ENCODE measurements around the genes OR7A17, OR7C2 and CYP4F22.

GRCh38 chr19:14561733-14562736 lies 9.8 kb downstream of the NDUFB7 start:
- PRO-cap, result bidirectional peak, plus-strand start at chr19:14562195, minus-strand start at chr19:14561957
- RAMPAGE, long total RNA, 4 experiments, result no peak in any of the 4 experiments

GRCh38 chr19:14622026-14622516 lies 39.2 kb downstream of the CLEC17A start:
- PRO-cap, result no peak
- RAMPAGE, long total RNA, 4 experiments, result no peak in any of the 4 experiments

- PRO-cap, result no peak
- RAMPAGE, long total RNA, 4 experiments, result no peak in any of the 4 experiments
These were observed at the start of gene OR7A17 for GRCh38 chr19:14885862-14886348. OR7A17 (minus strand) TSS chr19:14886132.

DNA sequence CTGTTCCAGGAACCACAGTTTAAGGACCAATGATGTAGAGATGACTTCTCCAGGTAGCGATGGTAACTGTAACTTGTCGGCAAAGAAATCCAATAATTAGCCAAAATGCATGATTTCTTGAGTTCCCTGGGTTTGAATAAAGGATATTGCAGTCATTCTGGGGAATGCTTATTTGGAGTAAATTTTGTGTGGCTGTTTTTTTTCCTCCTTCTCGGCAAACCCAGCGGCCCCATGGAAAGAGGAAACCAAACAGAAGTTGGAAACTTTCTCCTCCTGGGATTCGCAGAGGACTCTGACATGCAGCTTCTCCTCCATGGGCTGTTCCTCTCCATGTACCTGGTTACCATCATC lies at the start of gene OR7C2:
TSS of gene OR7C2 (plus strand) at position 232 of the 351 bp plus-strand sequence.
- PRO-cap, result no peak
- RAMPAGE, long total RNA, 4 experiments, result no peak in any of the 4 experiments

DNA sequence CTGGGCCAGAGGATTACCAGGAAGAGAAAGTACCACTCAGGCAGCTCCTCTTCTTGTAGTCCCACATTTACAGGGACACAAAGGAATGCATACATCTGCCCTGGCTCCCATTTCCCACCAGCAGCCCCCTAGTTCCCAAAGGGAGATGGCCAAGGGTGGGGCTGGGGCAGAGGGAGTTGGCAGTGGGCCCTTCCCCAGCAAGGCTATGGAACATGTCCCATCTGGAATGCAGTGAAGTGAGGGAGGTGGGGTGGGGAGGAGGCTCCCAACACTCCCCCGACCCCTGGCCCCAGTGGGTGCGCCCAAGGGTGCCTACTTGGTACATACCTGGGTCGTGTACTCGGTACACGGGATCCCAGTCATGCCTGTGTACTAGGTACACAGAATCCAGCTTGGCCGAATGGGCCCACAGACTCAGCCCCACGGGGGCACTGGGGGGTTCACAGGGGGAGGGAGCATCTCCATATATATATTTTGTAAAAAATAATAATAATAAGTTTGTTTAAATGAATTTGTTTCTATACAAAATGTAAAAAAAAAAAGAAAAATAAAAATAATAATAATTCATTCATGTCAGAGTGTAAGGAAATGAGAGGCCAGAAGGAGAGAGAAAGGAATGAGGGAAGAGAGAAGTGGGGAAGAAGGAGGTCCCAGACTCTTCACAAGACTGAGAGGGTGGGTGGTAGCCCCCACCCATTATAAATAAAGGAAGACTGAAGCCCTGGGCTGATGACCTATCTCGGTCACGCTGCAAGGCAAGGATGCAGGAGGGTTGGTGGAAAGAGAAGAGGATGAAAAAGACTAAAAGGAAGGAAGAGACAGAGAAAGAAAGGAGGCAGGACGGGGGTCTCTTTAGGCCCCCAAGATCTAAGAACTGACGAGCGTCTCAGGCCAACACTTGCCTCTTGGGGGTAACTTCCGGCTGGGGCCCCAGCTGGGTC lies 34.5 kb upstream of the ILVBL start:
- PRO-cap, result no peak
- RAMPAGE, long total RNA, 4 experiments, result start-site peak on the minus strand in 1 of 4 experiments, centred at positions 290 to 704 of the sequence, 26 to 302 reads per replicate

DNA sequence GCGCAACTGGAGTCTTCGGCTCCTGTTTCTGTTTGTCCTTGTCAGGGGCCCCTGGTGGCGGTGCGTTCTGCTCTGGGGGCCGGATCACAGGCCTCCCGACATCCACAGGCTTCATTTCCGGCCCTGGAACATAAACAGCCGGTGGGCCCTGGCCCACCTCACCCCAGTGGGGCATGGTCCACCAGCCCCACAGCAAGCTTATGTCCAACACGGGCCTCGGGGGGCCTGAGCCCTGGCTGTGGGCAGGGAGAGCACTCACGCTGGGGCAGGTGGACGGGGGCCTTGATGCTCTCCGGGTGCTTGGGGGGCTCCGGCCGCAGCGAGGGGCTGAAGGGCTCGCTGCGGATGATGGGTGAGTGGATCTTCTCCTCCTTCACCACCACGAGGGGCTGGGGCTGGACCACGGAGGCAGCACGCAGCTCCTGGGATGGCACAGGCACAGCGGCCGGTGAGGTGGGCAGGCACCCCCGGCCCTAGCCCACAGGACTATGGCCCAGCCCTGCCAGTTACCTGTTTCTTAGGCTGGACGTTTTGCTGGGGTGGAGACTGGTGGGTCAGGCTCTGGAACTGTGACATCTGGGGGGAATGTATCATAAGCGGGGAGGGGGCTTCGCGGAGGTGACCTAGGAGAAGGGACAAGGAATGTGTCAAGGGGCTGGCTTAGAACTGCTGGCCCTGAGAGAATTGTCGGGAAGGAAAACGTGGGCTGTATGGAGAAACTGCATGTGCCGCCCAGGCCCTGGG lies 7.3 kb upstream of the EPHX3 start:
- PRO-cap, result no peak
- RAMPAGE, long total RNA, 4 experiments, result no peak in any of the 4 experiments

DNA sequence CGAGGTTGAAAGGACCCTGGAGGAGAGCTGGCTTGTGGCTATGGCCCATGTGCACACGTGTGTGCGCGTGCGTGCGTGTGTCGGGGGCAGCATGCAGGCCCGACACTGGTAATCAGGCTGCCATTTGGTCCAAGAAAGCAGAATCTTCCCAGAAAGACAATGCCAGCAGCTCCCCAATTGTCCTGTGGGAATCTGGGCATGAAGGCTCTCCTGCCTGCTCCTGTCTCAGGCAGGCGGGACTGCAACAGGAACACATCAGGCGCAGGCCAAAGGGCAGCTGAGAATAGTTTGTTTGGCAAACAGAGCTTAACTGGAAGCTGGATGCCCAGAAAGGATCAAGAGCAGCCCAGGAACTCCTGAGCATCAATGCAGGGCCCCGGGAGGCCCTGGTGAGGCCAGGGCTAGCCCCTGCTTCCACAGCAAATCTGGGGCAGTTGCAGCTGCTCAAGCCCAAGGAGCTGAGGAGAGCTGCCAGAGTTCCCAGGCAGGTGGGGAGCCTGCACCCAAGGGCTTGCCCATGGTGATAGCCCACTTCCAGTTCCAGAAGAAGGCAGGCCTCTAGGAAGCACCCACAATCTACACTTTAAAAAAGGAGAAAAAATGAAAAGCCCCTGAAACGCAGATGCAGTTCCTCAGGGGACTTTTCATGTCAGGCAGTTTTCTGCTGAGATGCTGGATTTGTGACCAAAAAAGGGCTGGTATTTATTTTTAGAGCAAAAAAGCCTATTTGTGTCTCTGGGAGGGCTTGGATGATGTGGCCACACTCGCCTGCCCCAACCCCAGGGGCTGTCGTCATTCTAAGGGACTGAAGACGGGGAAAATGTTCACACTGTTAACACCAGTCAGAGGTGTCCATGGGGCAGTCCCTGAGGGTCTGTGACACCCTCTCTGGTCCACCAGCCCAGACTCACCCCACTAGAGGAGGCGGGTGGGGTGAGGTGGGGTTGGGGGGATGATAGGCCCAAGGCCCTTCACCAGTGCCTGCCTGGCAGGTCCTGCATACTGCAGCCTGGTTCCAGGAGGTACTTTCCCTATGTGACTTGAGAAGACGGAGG lies 15.6 kb upstream of the EPHX3 start:
- PRO-cap, result bidirectional peak, plus-strand start at position 295 of the sequence, minus-strand start at position 227 of the sequence; bidirectional peak, plus-strand start at position 845 of the sequence, minus-strand start at position 578 of the sequence
- RAMPAGE, long total RNA, 4 experiments, result no peak in any of the 4 experiments

GRCh38 chr19:15254951-15255660 lies 22.9 kb upstream of the EPHX3 start:
- PRO-cap, result no peak
- RAMPAGE, long total RNA, 4 experiments, result start-site peak on the minus strand in 1 of 4 experiments, at chr19:15255373-15255466 at its widest, 8 reads per replicate

- PRO-cap, result no peak
- RAMPAGE, long total RNA, 4 experiments, result no peak in any of the 4 experiments
These were observed 26.6 kb upstream of the EPHX3 start for GRCh38 chr19:15258551-15259555.

GRCh38 chr19:15264334-15265192 lies 32.3 kb upstream of the EPHX3 start:
- PRO-cap, result no peak
- RAMPAGE, long total RNA, 4 experiments, result start-site peak on the minus strand in 1 of 4 experiments, at chr19:15264412-15264703 at its widest, 5 to 8 reads per replicate

DNA sequence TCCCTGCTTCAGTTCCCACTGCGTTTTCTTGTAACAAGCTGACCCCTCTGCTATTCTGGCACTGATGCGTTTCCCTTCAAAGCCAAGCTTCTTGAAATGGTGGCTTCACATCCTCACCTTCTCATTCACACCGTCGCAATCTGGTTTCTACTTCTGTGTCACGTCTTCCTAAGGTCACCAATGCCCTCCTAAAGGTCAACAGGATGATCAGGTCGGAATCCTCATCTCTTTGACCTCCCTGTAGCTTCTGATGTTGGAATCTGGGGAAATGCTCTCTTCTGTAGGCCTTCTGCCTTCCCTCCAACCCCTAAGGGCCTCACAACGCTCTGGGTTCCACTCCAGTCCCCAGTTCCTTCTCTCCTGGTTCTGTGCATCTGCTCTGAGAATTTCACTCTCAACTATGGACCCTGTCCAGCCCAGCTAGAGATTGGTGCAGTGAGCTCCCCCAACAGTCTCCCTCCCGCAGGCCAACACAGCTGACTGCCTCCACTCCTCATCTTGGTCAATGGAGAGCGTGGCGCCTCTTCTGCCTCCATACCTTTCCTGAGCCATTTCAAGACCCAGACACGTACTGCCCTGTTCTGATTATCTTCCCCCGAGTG lies 39.1 kb upstream of the EPHX3 start:
- PRO-cap, result no peak
- RAMPAGE, long total RNA, 4 experiments, result no peak in any of the 4 experiments

- PRO-cap, result no peak
- RAMPAGE, long total RNA, 4 experiments, result no peak in any of the 4 experiments
These were observed 43.8 kb downstream of the BRD4 start for GRCh38 chr19:15288461-15289032.

- PRO-cap, result no peak
- RAMPAGE, long total RNA, 4 experiments, result no peak in any of the 4 experiments
These were observed 6.6 kb downstream of the AKAP8 start for GRCh38 chr19:15372685-15373626.

DNA sequence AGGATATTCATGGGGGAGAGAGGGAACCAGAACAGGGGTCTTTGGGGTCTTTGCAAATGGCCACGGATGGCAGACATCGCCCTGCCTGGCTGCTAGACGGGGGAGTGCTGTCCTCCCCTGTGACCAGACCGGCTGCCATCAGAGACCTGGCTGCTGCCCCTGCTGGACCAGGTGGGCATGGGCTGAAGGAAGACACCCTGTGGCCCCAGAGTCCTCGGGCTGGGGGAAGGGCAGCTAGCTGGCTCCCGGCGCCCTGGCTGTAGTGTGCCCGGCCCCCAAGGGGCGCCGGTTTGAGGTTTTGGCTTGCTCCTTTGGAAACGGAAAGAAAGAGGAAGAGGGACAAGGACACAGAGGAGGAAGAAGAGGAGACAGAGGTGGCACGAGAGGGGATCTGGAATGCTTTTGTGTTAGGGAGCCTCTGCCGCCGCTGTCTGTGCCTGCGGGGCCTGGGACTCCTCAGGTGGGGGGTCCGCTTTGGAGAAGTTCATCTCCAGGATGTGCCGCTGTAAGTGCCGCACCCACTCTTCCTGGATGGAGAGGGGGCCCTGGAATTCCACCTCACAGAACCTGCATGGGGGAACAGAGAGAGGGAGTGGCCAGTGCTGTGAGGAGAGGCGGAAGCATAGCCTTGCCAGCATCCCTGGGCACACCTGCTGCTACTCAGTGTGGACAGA lies 4.0 kb upstream of the AKAP8L start:
- PRO-cap, result no peak
- RAMPAGE, long total RNA, 4 experiments, result no peak in any of the 4 experiments

GRCh38 chr19:15430978-15431249 lies 12.1 kb upstream of the AKAP8L start:
- PRO-cap, result no peak
- RAMPAGE, long total RNA, 4 experiments, result no peak in any of the 4 experiments

DNA sequence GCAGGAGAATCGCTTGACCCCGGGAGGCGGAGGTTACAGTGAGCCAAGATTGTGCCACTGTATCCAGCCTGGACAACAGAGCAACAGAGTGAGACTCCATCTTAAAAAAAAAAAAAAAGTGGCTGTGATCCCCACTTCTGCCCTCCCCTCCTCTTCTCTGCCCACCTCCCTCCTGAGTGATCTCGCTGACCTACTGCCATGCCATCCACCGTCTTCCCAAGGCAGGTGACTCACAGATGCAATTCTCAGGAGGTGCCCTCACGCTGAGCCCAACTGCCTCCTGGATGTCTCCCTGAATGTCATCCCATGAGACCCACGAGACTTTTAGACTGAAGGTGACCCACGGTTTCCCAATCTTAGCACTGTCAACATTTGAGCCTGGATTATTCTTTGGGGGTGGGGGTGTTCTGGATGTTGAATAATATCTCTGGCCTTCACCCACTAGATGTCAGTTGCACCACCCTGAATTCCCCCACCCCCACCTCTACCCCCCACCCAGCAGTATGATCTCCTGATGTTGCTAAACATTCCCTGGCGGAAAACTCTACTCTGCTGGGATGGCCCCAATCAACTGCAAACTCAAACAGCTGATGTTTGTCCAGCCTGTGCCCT lies 2.3 kb upstream of the CYP4F22 start:
- PRO-cap, result no peak
- RAMPAGE, long total RNA, 4 experiments, result no peak in any of the 4 experiments

GRCh38 chr19:15508166-15508755 lies at the start of gene CYP4F22:
CYP4F22 (plus strand) TSS chr19:15508525.
- PRO-cap, result unidirectional peak, plus-strand start at chr19:15508525
- RAMPAGE, long total RNA, 4 experiments, result start-site peak on the plus strand in 1 of 4 experiments, at chr19:15508546-15508561 at its widest, 24 reads per replicate

- PRO-cap, result no peak
- RAMPAGE, long total RNA, 4 experiments, result no peak in any of the 4 experiments
These were observed 32.0 kb downstream of the CYP4F22 start for GRCh38 chr19:15540376-15540755.

DNA sequence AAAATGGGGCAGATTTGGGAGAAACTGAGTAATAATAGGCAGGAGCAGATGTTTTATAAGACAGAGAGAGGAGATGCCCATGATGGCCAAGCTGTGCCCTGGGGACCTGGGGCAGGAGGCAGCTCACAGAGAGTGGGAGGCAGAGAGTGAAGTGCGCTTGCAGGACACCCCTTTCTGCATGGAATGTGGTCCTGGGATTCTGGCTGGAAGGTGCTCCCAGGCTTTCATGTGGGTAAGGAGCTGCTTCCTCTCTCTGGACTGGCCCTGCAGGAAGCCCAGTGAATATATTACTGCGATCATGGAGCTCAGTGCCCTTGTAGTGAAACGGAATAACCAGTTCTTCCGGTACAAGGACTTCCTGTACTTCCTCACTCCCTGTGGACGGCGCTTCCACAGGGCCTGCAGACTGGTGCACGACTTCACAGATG lies 7.8 kb downstream of the CYP4F8 start:
- PRO-cap, result no peak
- RAMPAGE, long total RNA, 4 experiments, result no peak in any of the 4 experiments

DNA sequence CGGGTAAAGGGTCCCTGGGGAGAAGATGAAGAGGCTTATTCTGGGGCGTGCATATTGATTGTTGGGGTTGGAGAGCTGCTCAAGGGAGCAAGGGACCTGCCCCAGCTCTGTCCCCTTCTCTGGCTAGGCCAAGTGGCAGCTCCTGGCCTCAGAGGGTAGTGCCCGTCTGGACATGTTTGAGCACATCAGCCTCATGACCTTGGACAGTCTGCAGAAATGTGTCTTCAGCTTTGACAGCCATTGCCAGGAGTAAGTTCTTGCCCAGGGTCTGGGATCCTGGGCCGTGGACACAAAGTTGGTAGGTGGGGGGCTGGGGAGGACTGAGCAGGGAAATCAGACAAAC lies 8.3 kb downstream of the CYP4F3 start:
- PRO-cap, result no peak
- RAMPAGE, long total RNA, 4 experiments, result no peak in any of the 4 experiments

Measured in esophagus squamous epithelium (tissue), 4 donors.